Melanocyte of skin (primary cell): ENCODE measurements around the genes ETS1, TP53AIP1 and BARX2.

DNA sequence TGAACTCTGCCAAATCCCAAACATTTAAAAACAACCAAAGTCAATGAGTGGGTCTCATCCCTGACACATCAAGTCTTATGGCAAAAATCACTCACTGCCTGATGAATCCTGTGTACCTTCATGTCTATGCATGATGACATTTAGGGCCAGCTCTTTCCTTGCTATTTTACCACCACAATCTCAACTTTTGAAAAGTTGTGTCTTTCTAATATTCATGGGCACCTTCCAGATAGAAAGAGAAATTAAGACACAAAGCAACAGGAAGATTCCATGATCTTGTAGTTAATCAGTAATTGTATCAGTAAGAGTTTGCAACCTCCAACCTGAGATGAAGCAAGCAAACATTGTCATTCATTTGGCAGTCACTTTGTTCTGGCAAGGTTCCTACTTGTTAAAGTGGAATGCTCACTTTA lies 51.8 kb downstream of the ETS1 start:
- CAGE, long polyA plus RNA, 2 experiments, result no peak in any of the 2 experiments

GRCh38 chr11:128587378-128588028 lies at the start of gene ETS1:
Gene ETS1, minus strand, starts transcription at chr11:128587558.
- CAGE, long polyA plus RNA, 2 experiments, result no peak in any of the 2 experiments

DNA sequence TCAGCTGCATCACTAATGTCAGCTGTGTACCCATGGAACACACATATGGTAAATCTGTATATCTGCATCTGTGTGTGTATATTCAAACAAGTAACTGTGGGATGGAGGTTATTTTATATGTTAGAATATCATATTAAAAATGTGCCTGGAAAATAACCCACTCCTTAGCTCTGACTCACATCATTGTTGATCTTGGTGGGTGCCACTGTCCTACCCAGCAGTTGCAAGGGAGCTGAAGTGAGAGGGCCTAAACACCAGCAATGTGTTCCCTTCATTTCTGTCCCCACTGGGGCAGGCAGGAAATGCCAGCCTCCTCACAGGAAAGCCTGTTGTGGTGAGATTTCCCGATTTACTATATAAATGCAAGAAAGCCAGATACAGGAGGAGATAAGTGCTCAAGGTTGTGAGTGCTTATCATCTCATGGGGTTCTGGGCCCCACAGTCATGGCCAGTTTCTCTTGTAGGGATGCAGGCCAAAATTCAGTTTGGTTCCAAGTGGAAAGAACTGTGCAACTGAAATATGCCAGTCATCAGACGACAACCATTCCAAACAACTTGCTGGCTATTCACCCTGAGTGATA lies 15.9 kb upstream of the FLI1 start:
- CAGE, long polyA plus RNA, 2 experiments, result no peak in any of the 2 experiments

DNA sequence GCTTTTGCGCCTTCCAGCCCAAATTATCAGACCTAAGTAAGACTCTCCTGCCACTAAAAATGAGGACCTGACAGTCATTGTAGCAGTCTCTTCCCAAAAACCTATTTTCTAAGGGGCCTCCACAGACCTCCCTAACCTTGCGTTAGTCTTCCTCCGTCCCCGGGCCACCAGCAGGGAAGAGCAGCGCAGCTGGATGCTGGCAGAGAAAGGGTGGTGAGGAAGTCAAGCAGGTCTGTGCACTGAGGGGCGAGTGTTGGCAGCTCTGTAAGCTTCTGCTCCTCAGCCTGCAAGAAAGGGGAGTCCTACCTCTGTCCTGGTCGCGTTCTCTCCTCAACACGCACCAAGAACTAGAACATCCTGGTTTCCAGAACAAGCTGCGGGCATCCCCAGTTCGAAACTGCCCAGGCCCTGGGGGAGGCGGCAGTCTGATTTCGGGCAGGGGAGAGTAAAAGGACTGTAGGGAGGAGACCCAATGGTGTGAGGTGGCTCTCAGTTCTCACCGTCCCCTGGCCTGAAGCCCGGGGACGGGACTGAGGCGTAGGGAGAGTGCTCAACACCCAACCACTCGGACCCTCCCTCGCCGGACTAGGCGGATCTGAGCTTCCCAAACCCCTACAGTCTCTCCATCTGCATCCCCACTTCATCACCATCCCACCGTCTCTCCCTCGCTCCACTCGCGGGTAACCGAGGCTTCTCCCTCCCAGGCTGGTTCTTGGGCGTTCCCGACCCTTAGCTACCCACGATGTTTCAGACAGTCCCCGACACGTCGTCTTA lies 7.8 kb upstream of the FLI1 start:
- CAGE, long polyA plus RNA, 2 experiments, result no peak in any of the 2 experiments

GRCh38 chr11:128728863-128729645 lies 35.2 kb downstream of the FLI1 start:
- CAGE, long polyA plus RNA, 2 experiments, result no peak in any of the 2 experiments

DNA sequence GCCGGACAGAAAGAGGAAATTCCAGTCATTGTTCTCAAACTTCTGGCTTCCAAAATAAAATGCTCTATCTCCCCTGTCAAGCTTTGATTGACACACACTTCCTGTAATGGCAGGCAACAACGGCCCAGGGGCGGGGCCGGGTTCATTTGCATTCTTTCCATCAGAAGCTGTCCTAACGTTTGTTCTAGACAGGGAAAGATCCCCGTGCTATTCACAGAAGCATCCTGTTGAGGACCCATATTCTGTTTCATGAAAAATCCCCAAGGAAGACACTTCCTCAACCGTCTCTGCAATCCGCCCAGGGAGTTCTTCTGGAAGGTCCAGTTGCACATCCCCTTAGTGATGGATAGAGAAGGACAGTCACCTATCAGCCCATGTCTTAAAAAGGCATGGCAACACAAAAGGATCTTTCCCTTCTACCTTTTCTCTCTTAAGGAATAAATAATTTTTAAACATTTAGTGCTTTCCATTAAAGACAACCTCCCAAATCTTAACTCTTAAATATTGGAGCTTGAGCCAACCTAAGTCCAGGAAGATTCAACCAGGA lies 30.8 kb downstream of the KCNJ1 start:
- CAGE, long polyA plus RNA, 2 experiments, result no peak in any of the 2 experiments

DNA sequence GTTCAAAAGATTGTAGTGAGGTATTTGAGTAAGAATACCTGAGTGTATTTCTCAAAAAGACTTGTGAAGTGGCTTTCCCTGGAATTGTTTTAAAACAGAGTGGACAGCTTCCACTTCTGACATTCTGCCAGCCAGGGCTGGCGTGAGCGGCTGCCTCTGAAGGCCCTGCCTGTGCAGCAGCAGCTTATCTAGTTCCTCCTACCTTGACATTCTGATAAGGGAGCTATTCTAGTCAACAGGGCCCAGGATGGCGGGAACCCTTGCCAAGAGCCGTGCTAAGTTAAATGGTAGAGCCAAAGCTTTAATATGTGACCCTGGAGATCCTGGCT lies 3.4 kb downstream of the KCNJ5 start:
- CAGE, long polyA plus RNA, 2 experiments, result no peak in any of the 2 experiments

GRCh38 chr11:128904955-128905962 lies 14.1 kb downstream of the KCNJ5 start:
- CAGE, long polyA plus RNA, 2 experiments, result no peak in any of the 2 experiments

- CAGE, long polyA plus RNA, 2 experiments, result no peak in any of the 2 experiments
Observed at GRCh38 chr11:128942448-128943413, at the start of gene TP53AIP1. Gene TP53AIP1, minus strand, starts transcription at chr11:128942871.

GRCh38 chr11:129143070-129143898 lies 48.8 kb downstream of the ARHGAP32 start:
- CAGE, long polyA plus RNA, 2 experiments, result no peak in any of the 2 experiments

GRCh38 chr11:129248733-129249303 lies 56.7 kb upstream of the ARHGAP32 start:
- CAGE, long polyA plus RNA, 2 experiments, result no peak in any of the 2 experiments

- CAGE, long polyA plus RNA, 2 experiments, result no peak in any of the 2 experiments
Observed at GRCh38 chr11:129279817-129280901, 88.0 kb upstream of the ARHGAP32 start.

DNA sequence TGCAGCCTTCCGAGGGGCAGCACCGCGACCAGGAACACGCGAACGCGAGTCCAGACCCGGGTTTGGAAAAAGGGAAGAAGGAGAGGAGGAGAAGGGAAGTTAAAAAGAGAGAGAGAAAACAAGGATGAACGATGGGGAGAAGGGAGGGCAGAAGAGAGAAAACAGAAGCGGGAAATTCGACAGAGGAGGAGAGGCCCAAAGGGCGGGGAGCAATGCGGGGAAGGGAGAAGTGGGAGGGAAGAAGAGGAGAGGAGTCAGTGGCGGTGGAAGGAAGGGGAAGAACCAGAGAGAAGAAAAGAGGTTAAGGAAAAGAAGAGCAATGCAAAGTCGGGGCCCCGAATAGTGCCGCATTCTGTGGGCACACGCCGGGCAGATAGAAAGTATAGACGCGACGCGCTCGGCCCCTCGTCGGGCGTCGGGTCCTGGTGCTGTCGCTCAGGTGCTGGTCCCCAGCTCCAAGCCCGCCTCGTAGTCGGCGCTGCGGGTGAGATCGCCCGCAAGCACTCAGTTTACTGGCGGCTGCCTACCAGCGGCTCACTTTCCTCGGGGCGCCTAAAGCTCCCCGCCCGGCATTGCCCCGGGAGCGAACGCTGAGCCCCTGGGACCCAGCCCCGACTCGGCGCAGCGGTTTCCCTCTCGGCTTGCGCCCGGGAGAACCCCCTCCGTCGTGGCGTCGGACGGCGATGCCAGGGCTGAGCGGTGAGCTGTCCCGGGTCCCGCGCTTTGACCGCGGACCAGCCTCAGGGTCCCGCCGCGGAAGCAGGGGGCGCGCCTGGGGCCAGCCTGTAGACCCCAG lies 2.7 kb upstream of the BARX2 start:
- CAGE, long polyA plus RNA, 2 experiments, result no peak in any of the 2 experiments

DNA sequence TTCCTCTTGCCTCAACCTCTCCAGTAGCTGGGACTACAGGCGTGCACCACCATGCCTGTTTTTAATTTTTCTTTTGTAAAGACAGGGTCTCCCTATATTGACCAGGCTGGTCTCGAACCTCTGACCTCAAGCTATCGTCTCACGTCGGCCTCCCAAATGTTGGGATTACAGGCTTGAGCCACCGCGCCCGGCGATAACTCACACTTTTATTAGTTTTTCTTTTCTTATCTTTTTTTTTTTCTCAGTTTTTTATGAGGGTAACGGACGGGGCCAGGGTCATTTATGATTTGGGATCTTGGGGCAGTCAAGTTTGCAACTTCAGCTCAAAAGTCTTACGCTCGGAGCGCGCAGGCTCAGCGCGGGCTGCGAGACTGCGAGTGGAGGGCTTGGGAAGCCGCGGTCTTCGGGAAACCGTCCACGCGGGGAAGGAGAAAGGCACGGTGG lies 747 bp upstream of the BARX2 start:
- CAGE, long polyA plus RNA, 2 experiments, result no peak in any of the 2 experiments

DNA sequence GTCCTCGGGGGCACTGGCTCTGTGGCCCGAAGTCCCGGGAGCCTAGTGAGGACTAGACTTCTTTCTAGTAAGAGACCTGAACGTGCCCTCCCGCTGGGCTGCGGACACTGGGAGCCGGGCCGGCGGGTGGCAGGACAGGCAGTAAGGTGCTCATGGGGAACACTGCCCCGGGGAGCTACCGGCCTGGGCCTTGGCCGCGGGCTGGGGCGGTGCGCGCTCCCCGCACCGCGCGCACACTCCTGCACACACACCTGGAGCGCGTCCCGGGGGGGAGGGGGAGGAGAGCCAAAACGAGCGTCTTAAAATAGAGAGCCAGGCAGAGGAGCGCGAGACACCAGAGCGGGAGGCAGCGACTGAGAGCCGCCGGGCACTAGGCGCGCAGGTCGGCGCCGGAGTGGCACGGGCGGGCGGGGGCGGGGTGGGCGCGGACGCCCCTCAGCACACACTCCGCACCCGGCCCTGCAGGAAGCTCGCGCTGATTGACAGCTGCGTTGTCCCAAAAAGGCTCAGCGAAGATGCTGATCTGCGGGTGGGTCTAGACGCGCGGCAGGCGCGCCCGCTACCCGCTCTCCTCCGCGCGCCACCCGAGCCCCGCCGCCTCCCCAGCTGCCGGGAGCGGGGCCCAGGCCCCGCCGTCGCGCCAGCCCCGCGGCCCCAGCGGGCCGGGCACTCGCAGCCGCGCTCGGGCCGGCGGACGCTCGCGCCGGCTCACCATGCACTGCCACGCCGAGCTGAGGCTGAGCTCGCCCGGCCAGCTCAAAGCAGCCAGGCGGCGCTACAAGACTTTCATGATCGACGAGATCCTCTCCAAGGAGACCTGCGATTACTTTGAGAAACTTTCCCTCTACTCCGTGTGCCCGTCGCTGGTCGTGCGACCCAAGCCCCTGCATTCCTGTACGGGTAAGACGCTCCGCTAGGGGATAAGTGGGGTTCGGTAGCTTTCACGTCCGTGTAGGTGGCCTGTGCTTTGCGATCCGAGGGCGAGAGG lies at the start of gene BARX2:
BARX2 (plus strand) TSS at position 526 of the 988 bp plus-strand sequence.
- CAGE, long polyA plus RNA, 2 experiments, result no peak in any of the 2 experiments

DNA sequence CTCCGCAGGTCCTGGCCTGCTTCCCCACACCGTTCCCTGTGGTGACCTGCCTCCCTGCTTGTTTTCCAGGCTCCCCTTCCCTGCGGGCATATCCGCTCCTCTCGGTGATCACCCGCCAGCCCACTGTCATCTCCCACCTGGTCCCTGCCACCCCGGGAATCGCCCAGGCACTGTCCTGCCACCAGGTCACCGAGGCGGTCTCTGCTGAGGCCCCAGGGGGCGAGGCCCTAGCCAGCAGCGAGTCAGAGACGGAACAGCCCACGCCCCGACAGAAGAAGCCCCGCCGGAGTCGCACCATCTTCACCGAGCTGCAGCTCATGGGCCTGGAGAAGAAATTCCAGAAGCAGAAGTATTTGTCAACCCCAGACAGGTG lies 61.0 kb downstream of the BARX2 start:
- CAGE, long polyA plus RNA, 2 experiments, result no peak in any of the 2 experiments

- CAGE, long polyA plus RNA, 2 experiments, result no peak in any of the 2 experiments
Observed at GRCh38 chr11:129440204-129440587, 64.5 kb downstream of the BARX2 start.

DNA sequence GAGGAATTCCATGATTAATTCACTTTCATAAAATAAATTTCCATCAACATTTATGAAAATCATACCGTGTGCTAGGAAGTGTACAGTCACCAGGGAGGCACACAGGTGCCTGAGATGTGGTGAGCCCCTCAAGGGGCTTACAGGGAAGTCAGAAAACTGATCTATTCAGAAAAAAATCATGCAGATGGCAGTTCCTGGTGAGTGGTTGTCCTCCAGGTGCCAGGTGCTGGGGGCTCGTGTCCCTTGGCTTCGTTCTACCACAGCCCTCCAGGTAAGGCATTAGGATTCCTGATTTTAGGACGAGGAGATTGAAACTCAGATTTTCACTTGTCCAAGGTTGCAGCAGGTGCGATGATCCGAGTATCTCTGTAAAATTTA lies 204.1 kb downstream of the BARX2 start:
- CAGE, long polyA plus RNA, 2 experiments, result no peak in any of the 2 experiments

- CAGE, long polyA plus RNA, 2 experiments, result no peak in any of the 2 experiments
Observed at GRCh38 chr11:129731202-129731654, 84.4 kb upstream of the TMEM45B start.

DNA sequence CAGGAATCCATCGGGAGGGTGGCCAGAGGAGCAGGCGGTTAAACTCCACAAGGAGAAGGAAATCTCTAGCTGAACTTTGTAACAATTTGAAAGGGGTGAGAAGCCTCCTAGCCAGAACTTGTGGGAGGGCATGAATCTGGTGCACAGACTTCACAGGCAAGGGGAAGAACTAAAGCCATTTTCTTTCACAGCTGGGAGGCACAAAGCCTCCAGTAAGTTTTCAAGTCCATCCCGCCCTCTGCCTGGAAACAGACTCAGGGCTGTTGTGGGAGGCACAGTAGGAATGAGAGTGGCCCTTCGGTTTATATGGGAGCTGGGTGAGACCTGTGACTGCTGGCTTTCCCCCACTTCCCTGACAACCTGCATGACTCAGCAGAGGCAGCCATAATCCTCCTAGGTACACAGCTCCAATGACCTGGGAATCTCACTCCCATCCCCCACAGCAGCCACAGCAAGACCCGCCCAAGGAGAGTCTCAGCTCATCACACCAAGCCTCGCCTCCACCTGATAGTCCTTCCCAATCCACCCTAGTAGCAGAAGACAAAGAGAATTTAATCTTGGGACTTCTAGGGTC lies 12.2 kb upstream of the TMEM45B start:
- CAGE, long polyA plus RNA, 2 experiments, result no peak in any of the 2 experiments